Pericardium (tissue), 1 donor: ENCODE measurements around the genes GNG8 and NPAS1.

GRCh38 chr19:46408718-46409123 lies 4.6 kb downstream of the CCDC8 start:
- RRBS, result no CpG with 5 or more reads among the region's 11 CpGs

DNA sequence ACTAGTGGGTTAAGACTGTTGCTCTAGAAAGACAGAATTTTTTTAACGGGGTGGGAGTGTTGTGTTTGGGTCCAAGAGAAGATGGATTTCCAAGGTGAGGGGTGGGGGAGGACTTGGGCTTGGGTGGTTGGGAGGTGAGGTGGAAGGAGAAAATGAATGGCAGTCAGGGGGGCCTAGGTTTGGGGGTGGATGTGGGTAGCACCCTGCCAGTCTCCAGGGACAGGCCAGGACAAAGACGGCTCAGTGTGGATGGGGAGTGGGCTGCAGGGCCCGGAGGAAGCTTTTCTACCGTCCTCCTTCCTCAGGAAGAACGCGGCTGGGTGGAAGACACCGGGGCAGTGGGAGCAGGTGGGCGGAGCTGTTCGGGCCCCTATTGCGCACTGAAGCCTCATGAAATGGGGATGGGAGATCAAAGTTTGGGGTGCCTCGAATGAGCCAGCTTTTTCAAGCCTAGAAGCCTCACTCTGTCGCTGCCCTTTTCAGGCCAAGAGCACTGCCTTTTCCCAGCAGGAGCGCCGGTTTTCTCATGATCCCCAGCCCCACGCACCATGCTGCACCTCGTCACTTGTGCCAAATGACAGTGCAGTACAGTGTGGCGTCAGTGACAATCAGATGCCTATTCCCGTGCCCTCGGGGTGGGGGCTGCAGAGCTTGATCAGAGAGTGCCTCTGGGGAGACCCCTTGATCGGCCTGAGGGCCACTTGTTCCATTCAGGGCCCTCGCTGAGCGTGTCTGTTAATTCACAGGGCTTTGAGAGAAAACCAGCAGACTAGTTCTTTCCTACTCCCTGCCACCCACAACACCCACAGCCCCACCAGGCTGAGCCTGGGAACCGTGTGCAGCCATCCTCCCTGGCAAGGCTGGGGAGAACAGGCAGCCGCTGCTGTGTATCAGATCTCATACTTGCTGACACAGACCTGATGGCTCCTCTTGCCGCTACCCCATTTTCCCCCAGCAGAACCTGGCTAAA lies 1.4 kb downstream of the CALM3 start:
- RRBS, result 2% methylated on average over 5 of the region's 25 CpGs

DNA sequence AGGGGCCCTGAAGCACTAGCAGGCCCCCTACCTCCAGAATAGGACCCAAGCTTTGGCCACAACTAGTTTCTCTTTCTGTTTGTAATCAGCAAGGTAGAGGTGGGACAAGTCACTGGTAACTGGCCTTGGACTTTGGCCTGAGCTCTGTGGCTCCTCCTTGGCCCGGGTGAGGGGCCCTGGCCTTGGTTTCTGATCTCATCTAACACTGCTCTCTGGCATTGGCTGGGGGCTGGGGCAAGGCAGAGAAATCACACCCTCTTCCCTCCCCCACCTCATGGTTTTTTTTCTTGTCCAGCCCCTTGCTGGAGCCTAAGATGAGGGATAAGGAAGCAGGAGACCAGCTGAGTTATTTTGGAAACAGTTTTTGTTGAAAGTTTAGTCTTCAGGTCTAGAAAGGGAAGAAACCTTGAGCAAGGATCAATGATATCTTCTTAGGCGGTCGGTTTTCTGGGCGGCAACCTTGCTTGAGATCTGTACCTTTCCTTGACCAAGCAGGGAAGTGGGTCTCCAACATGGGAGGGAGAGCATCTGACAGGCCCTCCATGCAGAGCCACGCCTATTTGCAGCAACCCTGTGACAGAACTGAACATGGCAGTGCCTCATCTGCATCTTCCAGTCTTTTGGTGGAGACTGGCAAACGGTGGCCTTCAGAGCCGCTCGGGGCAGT lies 2.3 kb downstream of the CALM3 start:
- RRBS, result no CpG with 5 or more reads among the region's 8 CpGs

DNA sequence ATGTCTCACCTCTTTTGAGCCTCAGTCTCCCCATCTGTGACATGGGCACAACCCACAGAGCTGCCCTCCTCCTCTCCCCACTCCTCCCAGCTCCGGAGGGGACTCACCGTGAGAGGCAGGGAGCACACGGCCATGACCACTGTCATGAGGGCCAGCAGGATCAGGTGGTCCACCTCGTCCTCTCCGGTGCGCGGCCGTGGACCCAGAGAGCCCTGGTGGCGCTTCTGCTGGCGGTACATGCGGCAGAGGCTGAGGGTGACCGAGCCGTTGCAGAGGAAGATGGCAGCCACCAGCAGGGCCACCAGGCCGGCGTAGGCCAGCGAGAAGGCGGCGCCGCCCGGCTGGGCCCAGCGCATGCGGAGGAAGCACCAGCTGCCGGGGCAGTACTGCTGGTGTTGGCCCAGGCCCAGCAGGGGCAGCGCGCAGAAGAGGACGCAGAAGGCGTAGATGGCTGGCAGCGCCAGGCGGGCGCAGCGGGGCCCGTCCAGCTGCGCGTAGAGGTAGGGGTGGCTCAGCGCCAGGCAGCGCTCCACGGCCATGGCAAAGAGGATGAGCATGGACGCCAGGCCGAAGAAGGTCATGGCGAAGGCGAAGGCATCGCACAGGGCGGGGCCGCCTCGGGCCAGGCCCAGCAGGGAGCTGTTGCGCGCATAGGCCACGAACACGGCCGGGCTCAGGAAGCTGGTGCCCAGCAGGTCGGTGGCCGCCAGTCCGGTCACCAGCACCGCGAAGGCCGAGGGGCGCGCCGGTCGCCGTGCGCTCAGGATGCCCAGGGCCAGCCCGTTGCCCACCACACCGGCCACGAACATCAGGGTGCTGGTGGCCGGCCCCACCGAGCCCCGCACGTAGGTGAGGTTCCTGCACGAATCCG lies 1.3 kb downstream of the PTGIR start:
- RRBS, result 77% methylated on average over 18 of the region's 71 CpGs

DNA sequence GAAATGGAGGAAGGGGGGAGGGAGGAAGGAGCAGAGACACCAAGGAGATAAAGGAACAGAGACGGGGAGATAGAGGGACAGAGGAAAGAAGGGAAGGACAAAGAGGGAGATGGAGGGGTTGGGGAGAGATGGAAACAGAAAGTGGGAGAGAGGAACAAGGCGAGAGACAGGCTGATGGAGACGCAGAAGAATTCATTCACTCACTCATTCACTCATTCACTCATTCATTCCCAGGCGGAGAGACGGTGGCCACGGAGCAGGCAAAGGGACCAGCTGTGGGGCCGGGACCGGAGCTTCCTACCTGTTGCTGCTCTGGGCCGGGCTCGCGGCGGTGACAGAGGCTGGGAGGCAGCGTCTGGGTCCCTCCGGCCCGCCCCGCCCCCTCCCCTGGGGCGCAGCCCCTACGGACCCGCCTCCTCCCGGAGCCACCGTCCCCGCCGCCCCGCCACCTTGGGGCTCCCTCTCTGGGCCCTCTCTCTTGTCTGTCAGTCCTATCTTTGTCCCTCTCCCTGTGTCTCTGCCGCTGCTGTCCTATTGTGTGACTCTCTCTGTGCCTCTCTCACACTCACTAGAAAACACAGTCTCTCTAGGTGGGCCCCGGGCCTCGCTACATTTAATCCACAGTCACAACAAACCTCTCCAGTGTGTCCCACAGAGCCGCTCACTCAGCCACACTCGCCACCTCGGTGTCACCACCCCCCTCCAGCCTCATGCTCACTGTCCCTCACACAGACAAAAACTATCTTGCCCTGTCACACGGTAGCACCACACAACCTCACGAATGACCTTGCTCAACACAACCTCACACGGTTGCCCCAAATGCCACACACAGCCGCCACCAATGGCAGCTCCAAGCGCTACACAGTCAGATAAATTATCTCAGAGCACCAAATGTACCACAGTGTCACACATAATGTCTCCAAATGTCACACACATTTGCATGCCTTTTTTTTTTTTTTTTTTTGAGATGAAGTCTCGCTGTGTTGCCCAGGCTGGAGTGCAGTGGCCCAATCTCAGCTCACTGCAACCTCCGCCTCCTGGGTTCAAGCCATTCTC lies at the start of gene GNG8:
GNG8 (minus strand) TSS at position 357 of the 1,056 bp plus-strand sequence.
- RRBS, result 13% methylated on average over 12 of the region's 37 CpGs

GRCh38 chr19:46719128-46719943 lies 2.4 kb upstream of the PRKD2 start:
- RRBS, result 19% methylated on average over 2 of the region's 18 CpGs

- RRBS, result 22% methylated on average over 4 of the region's 32 CpGs
These were observed 11.1 kb upstream of the PRKD2 start for GRCh38 chr19:46727678-46728829.

DNA sequence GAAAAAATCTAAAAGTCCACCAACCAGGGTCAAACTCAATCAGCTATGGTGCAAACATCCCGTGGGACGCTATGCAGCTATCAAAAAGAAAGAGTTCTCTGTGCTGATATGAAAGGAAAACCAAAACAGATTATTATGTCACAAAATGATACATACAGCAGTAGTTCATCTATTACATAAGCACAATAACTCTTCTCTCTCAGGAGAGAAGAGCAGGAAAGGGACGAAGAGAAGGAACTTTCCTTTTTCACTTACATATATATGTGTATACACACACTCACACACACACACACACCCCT lies 2.9 kb upstream of the FKRP start:
- RRBS, result no CpG with 5 or more reads among the region's 3 CpGs

DNA sequence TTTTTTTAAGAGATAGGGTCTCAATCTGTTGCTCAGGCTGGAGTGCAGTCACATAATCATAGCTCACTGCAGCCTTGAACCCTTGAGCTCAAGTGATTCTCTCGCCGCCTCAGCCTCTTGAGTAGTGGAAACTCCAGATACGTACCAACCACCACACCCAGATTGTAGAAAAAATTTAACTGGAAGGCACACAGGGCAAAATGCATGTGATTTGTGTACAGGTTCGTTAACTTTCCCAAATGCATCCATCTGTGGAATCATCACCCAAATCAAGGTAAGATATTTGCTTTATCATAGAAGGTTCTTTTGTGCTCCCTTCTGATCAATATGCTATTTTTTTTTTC lies 16.0 kb downstream of the SLC1A5 start:
- RRBS, result no CpG with 5 or more reads among the region's 4 CpGs

GRCh38 chr19:46824715-46825163 lies 25.9 kb downstream of the AP2S1 start:
- RRBS, result no CpG with 5 or more reads among the region's 11 CpGs

DNA sequence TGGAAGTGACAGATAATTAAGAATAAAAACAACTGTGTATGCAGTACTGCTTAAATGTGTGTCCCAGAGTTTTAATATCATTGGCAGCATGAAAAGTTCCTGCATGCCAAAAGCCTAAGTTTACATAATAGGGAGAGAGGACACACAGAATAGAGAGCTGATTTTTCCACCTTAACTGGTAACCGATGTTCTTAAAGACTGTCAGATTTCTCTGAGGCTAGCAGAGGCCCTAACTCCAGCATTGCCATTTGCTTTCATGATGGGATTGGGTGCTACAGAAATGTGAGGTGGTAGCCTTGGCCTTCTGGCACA lies 4.0 kb downstream of the ARHGAP35 start:
- RRBS, result no CpG with 5 or more reads among the region's 1 CpG

- RRBS, result no CpG with 5 or more reads among the region's 1 CpG
These were observed 55.7 kb downstream of the ARHGAP35 start for GRCh38 chr19:46916511-46916802.

DNA sequence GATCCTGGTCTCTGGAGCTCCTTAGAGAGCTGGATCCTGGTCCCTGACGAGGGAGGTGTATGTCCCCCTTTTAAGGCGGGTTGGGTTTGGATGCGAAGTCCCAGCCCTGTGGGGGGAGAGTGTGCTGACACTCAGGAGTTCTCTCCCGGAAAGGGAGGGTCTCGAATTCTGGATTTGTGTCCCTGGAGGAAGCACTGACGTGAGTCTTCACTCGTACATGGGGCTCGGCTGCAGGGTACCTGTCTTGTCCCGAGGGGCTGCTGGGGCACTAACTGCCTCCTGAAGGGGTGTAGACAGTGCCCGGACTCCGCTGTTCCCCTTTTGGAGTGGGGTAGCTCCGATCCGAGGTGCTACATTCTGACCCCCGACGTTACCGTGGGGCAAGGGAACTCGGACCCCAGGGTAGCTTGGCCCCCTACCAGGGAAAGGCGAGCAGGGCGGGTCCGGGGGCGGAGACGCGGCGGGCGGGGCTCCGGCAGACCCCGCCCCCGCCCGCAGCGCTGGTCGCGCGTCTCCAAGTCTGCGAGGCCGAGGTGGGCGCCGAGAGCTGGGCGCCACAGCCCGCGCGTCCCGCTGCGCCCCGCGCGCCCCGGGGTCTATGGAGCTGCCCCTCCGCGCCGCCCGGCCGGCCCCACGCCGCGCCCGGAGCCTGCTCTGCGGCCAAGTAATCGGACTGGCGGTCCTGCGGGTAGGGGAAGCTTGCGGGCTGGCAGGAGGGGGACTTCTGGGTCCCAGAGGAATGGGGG lies at the start of gene NPAS1:
NPAS1 (plus strand) TSS at position 528 of the 746 bp plus-strand sequence.
- RRBS, result 4% methylated on average over 7 of the region's 61 CpGs

- RRBS, result 0% methylated on average over 2 of the region's 44 CpGs
These were observed 434 bp downstream of the ZC3H4 start for GRCh38 chr19:47113031-47113652.

DNA sequence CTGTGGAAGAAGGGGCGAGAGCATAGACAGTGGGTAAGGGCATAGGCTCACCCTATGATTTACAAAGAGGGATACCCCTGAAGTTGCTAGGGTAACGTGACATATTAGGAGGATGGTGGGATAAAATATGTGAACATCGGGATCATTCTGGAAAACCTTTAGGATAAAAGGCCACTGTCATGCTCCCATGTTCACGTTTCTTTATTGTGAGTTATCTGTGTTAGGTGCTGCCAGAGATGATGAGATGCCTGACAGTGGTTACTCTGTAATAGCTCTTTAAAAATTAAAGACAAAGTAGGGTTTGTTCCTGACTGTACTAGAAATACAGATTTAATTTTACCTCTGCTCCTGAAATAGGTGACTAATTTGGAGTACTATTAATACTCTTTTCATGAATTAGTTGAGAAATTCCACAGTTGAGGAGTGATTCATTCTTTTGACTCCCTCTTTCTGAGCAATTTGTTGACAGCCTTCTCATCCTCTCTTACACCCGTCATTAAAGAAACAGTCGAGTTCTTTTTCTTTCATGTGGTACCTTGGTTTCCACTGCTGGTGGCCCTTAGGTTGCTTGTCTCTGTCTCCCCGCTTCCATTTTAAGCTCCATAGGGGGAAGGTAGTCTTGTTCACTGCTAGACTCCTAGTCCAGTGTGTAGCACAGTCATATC lies 28.3 kb downstream of the SAE1 start:
- RRBS, result no CpG with 5 or more reads among the region's 7 CpGs

GRCh38 chr19:47176408-47177405 lies 46.1 kb downstream of the SAE1 start:
- RRBS, result no CpG with 5 or more reads among the region's 6 CpGs

DNA sequence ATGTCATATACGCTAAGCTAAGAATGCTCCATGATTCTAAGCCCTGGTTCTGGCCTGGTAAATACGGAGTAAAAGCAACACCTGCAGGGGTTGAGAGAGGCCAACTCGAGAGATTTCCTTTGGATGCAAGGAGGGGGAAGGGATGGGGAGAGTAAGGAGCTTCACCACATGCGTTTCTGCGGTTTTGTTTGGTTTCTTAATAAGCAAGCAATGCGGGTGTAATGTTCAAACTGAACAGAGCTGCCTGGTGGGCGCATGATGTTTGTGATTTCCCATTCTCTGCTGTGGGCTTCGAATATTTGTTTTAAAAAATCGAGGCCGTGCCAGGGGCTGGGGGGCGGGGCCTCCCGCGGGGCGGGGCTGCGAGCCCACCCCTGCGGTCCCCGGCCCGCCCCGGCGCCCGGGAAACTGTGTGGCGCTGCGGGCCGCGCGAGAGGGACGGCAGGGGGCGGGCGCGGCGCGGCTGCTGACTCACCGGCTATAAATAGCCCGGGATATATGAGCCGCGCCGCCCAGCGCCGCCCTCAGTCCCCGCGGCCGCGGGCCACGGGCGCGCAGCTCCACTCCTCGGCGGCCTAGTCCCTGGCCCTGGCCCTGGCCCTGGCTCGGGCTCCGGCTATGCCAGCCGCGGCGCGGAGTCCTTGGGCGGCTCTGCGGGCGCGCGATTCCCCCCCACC lies 5.1 kb downstream of the BBC3 start:
- RRBS, result 1% methylated on average over 12 of the region's 59 CpGs

GRCh38 chr19:47226425-47227349 lies 4.3 kb downstream of the BBC3 start:
- RRBS, result 3% methylated on average over 13 of the region's 56 CpGs

GRCh38 chr19:47369805-47370589 lies 20.9 kb downstream of the DHX34 start:
- RRBS, result no CpG with 5 or more reads among the region's 18 CpGs

DNA sequence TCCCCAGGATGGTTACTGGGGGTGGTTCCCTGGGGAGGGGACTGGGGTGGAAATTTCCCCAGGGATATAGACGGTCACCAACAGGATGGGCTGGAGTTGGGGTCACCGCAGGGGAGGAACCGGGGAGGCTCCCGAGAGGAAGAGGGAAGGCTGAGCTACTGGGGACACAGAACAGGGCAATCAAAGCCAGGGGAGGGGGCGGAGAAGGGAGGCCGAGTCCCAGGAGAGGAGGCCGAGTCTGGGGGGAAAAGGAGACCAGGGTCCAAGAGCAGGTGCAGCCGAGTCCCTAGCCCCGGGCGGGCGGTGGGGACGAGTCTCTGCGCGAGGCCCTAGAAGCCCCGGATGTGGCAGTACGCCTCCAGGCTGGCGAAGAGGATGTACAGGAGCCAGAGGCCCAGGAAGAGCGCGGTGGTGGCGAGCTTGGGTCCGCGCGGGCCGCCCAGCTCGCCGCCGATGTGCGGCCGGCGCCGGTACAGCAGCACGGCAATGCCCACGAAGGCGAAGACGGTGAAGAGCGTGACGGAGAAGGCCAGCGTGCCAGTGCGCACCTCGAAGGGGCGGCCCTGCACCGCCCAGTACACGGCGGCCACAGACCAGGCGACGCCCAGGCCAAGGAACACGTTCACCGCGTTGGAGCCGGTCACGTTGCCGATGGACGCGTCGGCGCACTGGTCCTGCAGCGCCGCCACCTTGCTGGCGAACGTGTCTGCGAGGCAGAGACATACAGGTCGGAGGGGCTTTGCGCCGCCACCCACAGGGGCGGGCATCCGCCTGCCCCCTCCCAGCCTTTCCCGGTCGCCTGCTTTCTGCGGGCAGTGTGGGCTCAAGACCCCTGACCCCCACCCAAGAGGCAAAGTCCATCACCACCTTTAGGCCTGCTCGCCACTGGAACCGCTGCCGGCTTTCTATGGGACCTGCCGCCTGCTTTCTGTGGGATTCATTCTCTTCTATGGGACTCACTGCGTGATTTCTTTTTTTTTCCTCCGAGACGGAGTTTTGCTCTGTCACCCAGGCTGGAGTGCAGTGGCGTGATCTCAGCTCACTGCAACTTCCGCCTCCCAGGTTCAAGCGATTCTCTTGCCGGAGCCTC lies 10.8 kb upstream of the MEIS3 start:
- RRBS, result 9% methylated on average over 13 of the region's 80 CpGs